Glomerular endothelial cell (primary cell): ENCODE measurements around the genes MRPS14, TNN, KIAA0040 and RASAL2.

- RAMPAGE, long total RNA: no peak
Observed at GRCh38 chr1:175022912-175023995, at the start of gene MRPS14. MRPS14 (minus strand) TSS chr1:175023425.

GRCh38 chr1:175067596-175068031 is at the start of gene TNN:
TNN (plus strand) TSS chr1:175067833.
- RAMPAGE, long total RNA: no peak

- RAMPAGE, long total RNA: no peak
Observed at GRCh38 chr1:175192587-175193584, at the start of gene KIAA0040. KIAA0040 (minus strand) TSS chr1:175192776.

- RAMPAGE, long total RNA: no peak
Observed at GRCh38 chr1:175193585-175194280, 1.2 kb upstream of the KIAA0040 start.

GRCh38 chr1:176007102-176007447 is 200.0 kb downstream of the COP1 start:
- RAMPAGE, long total RNA: no peak

GRCh38 chr1:176040122-176040890 is 166.8 kb downstream of the COP1 start:
- RAMPAGE, long total RNA: no peak

GRCh38 chr1:176066158-176066624 is 140.9 kb downstream of the COP1 start:
- RAMPAGE, long total RNA: no peak

DNA sequence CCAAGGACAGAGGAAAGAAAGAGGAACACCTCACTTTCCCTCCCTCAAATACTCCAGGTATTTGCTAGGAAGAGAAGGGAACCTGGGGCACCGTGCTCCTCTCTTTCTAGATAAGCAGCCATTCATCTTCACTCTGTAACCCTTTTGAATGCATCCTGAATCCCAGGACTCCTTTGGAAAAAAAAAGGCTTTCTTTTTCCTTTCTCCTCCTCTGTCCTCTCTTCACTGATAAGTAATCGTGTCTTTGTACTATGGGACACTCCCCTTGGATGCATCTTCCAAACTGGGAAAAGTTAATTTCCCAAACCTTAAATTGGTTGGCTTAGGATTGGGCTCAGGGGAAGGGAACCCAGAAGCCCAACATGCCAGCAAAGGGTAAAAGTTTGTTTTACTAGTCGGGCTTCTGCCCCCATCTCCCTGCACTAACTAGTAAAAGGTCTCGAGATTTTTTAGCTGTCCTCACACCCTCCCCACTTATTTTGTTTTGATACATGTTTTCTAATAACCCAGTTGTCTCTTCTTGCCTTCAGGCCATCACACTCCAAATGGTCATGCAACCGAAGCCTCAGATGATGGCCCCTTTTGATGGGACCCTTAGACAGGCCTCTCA is 105.8 kb downstream of the COP1 start:
- RAMPAGE, long total RNA: no peak

- RAMPAGE, long total RNA: no peak
Observed at GRCh38 chr1:176692256-176692622, 229.3 kb downstream of the PAPPA2 start.

- RAMPAGE, long total RNA: no peak
Observed at GRCh38 chr1:177181581-177182263, 11.0 kb downstream of the BRINP2 start.

- RAMPAGE, long total RNA: no peak
Observed at GRCh38 chr1:177209486-177209798, 38.7 kb downstream of the BRINP2 start.

GRCh38 chr1:177934834-177935447 is 34.9 kb downstream of the SEC16B start:
- RAMPAGE, long total RNA: no peak

DNA sequence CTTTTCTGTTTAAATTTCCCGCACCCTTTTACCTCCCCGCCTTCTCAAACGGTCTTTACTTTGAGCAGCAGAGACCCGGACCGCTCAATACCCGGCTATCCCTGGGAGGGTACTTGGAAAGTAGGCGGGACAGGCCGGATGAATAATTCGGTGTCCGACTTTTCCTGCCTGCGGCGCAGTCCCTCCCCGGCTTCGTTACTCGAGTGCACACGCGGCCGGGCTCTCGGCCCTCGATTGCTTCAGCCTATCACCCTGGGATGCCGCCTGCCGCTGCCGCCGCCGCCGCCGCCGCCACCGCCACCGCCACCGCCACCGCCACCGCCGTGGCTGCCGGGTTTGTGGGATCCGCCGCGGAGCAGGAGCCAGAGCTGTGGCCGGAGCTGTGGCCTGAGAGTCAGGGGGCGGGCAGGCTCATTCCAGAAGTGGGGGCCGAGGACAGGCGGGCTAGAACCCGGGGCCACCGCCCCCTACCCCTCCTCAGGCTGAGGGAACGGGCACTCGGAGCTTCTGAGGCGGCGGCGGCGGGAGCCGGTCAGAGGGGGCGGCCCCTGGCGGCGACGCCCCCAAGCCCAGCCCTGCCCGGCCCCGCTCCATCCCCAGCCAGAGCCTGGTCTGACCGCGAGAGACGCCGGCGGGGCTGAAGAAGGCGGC is at the start of gene RASAL2:
Gene RASAL2 (plus strand): TSS at position 603 of the 651 bp plus-strand sequence.
- RAMPAGE, long total RNA: no peak

- RAMPAGE, long total RNA: no peak
Observed at GRCh38 chr1:178095085-178095499, 1.2 kb downstream of the RASAL2 start.

GRCh38 chr1:178341045-178341758 is 155.6 kb downstream of the CLEC20A start:
- RAMPAGE, long total RNA: no peak

GRCh38 chr1:178344269-178345167 is 152.2 kb downstream of the CLEC20A start:
- RAMPAGE, long total RNA: no peak

- RAMPAGE, long total RNA: no peak
Observed at GRCh38 chr1:178614187-178614829, 101.4 kb downstream of the TEX35 start.

DNA sequence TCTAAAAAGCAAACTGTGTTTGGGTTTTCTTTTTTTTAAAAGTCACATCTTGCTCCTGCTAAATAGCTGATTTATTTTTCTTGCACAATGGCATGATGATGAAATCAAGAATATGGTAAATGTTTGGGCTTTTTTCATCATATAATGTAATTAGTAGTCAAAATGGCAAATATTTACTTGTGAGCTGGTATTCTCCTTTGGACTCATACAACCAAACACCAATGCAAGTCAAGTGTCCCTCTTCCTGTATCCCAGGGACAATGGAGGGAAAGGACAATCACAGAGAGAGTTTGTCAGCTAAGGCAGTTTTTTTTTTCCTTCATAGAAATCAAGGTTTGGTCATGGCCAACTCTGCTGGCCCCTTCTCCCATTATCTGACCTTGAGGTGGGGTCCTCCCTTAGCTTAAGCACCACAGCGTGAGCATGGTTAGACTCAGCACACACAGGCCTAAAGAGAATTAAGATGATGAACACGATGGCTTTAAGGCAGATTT is 94.6 kb upstream of the RALGPS2 start:
- RAMPAGE, long total RNA: no peak

- RAMPAGE, long total RNA: no peak
Observed at GRCh38 chr1:178645550-178646140, 79.4 kb upstream of the RALGPS2 start.

GRCh38 chr1:178724416-178724697 is 687 bp upstream of the RALGPS2 start:
- RAMPAGE, long total RNA: no peak